T-cell (primary cell): ENCODE results near the gene BCL2L14.

DNA sequence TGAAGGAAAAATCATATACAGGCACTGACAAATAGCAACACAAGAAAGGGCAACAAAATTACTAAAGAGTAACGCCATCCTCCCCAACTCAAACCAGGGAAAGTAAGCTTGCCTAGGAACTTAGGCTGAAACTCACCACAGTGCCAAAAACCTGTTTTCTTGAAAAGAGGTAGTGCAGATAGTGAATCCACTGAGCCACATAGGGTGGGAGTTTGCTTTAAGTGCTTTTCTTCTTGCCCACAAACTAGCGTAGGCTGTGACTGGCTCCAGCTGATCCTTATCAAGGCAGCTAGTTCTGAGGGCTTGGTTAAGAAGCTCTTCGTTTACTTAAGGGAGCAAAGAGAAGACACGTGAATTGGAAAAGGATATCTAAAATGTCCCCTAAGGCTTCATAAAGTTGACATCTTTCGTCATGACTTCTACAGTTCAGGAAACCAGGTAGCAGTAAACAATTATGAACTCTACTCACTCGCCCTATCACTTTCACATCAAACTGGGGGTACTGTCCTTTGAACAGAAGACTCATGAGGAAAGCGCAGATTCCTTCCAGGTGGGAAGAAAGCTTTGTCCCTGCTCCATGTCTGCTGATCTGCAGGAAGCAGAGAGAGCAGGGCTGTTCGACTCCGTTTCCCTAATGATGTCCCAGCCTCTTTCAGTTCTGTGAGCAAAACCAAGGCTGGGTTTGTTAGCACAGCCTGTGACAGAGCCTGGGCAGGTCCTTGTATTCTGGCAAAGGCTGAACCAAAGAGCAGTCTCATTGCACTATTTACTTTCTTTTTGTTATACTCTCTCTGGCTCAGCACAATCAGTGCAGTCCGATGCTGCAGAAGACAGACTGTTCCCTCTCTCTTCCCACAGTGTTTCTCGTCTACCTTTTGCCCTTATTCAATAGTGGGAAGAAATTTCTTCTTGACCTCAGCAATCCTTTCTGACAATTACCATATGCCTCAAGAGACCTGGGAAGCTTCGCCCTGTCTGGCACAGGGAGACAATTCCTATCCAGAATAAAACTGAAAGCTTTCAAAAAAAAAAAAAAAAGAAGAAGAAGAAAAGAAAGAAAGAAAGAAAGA, 93.5 kb upstream of the ETV6 start:
- PRO-cap, 7 experiments, result peak in 6 of 7 experiments; most common plus-strand start position 486 of the sequence (in 3); most common minus-strand start position 654 of the sequence (in 6)

GRCh38 chr12:11714474-11715302, 65.2 kb downstream of the ETV6 start:
- PRO-cap, 7 experiments, result no peak in any of the 7 experiments

- PRO-cap, 7 experiments, result no peak in any of the 7 experiments
These were observed 81.3 kb downstream of the ETV6 start for GRCh38 chr12:11730776-11731182.

- PRO-cap, 7 experiments, result peak in 1 of 7 experiments; most common minus-strand start chr12:11740193 (in 1)
These were observed 90.6 kb downstream of the ETV6 start for GRCh38 chr12:11739898-11740662.

DNA sequence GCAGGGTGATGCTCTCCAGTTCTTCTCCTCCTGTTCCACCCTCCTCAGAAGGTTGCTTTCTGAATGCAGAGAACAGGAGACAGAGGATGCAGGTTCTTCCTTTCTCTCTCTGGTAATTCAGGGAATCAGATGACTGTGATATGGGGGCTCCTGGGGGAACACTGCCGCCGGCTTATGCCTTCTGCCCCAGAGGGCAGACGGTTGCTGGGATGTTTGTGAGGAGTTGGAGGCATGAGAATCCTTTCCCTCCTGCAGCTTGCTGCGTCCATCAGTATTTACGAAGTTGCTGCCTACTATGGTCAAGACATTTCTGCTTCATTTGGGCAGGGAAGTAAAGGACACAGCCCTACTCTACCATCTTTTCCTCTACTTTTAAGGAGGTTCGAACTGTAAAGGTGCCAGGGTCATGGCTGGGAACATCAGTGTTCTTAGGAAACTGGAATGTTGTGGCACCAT, 104.1 kb downstream of the ETV6 start:
- PRO-cap, 7 experiments, result no peak in any of the 7 experiments

DNA sequence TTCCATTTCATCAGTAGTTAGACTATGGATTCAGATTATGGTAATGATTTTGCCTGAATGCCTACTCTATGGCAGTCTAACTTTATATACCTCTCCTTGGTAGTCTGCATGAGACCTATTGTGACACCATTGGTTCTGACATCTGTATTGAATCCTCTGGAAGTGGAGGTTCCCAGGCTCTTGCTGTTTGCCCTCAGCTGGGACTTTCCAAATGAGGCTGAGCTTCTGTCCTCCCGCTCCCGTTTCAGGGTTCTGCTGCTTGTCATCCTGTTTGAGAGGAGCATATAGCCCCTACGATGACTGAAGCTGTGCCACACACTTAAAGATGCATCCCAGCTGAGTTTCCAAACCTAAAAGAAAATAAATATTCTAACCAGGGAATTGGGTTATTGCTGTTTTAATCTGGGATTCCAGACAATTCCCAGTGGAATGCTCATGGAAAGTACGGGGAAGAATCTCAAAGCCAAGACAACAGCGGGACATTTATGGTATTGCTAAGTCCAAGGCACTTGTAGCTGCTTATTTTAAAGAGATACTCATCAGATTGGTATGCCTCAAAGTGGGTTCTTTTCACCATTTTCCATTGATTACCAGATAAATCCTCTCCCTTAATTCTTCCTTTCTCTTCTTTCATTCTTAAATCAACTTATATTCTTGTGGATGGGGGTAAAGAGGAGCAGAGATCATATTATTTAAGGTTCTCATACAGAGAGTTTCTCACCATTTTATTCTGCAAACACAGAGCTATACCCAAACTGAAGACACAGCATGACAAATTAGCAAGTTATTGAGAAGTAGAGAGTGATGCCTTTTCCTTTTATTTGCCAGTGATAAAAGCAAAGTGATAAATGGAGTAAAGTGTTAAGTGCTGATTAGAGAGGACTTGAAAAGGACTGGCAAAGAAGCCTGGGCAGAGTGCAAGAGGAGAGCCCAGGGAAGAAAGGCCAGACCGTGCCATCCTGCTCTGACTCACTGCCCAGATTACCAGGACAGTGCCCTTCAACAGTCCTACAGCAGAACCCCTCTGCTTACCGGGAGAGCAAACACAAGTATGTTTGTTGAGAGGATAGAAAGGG, 106.2 kb downstream of the ETV6 start:
- PRO-cap, 7 experiments, result no peak in any of the 7 experiments

DNA sequence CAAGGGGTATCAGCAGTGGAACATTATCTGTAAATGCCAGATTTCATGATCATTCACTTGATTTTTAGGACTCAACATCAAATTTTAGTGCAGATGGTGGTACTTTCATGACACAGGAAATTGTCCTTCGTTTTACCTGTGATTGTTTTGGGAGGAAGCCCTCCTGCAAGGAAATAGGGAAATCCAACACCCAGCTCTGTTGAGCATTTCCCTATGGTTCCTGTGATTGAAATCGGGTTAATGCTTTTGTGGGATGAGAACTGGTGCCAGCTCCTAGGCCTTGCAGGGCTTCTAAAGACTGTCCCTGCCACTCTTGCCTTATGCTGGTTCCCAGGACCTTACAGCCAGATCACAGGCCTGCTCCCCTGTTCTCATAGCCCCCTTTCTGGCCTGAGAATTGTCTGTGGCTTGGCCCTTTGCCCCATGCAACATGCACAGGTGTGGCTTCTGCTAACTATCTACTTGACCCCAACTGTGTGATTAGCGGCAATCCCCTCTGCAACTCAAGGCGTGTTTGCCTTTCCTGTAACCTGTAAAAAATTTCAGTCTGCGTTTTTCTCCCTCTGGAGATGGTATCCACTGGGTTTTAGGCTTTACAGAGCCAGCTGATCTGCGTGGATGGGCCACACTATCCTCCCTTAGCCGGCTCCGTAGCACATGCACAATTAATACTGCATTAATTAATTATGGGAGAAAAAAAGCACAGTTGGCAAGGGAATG, 112.6 kb downstream of the ETV6 start:
- PRO-cap, 7 experiments, result no peak in any of the 7 experiments

DNA sequence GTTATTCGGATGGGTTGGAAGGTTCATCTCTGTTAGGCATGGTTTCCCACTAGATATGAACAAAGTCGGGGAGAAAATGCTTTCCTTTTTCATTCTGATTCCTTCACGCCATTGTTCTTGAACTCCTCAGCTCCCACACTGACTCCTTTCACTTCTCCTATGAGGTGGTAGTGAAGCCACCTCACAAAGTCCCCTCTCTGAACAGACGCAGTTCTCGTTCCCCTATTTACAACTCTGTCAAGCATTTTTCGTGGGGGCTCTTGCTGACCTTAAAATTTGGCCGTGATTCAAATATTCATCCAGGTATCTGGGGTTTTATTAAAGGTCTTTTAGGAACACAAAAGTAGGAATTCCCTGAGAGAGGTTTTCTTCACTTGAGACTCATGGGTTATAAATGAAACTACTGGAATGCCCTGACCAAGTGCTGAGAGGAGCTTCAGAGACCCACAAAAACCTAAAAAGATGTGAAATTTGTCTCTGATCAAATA, 113.6 kb downstream of the ETV6 start:
- PRO-cap, 7 experiments, result no peak in any of the 7 experiments

DNA sequence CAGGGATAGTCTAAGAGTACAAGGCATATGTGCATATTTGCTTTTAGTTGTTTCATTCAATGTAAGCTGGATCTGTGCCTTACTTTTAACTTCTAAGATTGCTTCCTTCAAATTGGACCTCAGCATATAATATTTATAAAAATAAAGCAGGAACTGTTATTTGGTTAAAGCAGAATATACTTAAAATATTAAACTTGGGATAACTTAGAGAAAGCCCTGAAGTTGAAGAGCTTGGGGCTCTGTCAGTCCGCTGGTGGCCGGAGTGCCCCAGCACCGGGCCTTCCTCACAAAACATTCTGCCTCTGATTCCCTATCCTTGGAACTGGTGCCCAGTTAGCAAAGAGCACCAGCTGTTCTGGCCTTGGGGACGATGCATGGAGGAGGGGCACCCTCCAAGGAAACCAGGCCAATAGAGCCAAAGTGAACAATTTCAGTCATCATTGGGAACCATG, 145.6 kb downstream of the ETV6 start:
- PRO-cap, 7 experiments, result no peak in any of the 7 experiments

GRCh38 chr12:11797902-11798605, 148.6 kb downstream of the ETV6 start:
- PRO-cap, 7 experiments, result no peak in any of the 7 experiments

DNA sequence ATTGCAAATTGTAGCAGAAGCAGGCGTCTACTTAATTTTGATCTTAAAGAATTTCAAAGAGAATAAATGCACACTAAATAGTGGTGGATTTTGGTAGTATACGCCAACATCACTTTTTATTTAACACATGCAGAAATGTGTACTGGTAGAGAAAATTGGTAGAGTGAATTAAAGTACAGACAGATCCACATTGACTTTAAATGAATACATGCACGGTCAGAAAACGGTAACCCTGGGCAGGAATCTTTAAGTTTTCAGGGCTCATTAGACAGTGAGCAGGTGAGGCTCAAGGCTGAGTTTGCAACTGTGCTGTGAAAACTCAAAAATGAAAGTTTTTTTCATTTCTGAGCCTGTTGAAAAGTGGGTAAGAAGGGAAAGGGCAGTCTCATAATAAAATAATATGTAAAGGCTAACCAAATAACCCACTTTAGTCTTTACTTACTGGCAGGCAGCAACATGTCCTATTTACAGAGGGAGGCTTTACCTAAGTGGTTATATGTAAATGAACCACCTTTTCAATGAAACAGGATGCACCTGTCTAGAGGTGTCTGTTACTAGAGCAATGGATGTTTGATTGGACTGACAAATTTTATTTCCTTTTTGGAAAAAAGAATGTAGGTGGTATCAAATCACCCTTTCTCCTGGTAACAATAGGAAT, 157.9 kb downstream of the ETV6 start:
- PRO-cap, 7 experiments, result no peak in any of the 7 experiments

- PRO-cap, 7 experiments, result no peak in any of the 7 experiments
These were observed 164.1 kb downstream of the ETV6 start for GRCh38 chr12:11813486-11814086.

DNA sequence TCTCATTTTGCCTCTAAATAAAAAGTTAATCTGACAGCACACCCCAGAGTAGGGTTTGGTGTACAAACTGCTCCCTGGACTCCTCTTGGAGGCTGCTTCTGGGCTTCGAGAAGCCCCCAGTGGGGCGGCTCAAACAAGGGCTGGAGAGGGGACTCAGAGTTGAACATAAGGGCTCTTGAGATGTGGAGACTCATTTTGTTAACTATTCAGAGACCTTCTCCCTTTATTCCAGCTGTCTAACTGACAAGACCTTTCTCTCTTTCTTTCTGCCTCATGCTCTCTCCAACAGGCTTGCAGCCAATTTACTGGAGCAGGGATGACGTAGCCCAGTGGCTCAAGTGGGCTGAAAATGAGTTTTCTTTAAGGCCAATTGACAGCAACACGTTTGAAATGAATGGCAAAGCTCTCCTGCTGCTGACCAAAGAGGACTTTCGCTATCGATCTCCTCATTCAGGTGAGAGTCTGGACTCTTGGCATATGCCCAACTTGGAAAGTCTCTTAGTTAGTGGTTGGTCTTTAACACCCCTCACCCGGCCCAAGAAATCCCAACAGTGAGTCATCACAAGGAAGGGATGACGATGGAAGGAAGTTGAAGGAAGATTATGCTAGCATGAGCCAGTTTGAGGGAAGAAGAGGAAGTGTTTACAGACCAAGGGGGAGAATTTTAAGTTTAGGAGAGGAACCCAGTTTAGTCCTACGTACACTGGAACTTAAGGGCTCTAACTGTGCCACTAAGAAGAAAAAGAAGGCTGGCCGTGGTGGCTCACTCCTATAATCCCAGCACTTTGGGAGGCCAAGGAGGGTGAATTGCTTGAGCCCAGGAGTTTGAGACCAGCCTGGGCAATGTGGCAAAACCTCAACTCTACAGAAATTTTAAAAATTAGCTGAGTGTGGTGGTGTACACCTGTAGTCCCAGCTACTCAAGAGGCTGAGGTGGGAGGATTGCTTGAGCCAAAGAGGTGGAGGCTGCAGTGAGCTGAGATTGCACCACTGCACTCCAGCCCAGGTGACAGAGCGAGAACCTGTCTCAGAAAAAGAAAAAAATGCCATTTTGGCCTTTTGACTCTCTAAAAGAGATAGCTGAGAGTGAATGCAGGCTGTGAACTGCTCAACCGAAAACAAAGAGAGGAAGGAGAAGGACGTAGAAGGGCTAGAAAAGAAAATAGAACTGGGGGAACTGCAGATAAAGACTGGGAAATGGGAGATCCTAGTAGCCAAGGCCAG, 189.8 kb downstream of the ETV6 start:
- PRO-cap, 7 experiments, result no peak in any of the 7 experiments

- PRO-cap, 7 experiments, result no peak in any of the 7 experiments
These were observed 207.4 kb downstream of the ETV6 start for GRCh38 chr12:11856975-11857251.

DNA sequence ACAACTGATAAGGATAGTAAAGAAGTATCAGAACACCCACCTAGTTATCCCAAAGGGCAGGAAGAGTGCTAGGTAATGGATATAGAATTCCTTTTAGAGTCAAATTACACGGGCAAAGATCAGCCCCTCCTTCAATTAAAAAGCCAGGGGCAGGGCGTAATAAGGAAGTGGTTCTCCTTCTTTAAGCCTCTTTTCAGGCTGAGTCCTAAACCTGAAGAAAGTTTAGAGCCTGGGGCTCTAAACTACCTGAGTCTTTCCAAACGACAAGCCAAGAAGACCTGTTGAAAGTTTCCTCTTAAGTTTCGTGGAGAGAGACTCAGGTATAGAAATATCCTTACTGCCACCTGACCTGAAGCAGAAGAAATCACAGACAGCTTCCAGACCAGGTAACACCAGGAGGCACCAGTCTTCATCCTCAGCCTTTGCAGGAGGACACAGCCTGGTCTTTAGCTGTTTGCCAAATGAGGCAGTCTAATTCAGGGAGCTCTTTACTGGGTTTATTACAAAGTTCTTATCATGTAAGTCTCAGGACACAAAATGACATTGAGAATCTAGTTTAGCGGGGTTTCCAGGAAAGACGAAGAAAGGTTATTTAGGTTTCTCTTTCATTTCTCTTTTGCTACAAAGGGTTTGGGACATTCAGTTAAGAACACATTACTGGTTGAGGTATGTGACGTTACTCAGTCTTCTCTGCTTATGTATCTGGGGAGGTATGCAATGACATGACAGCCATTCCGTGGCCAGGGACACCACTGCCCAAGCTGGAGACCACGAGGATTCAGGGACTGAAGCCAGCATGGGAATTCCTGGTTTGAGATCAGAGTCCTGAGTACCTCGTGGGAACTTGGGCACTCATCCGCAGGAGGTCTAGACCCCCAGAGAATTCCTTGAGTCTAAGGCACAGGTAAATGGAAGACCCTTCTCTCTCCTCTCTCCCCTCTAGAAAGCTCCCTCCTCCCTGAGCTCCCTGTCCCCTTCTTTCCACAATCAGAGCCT, at the start of gene BCL2L14:
Gene BCL2L14, plus strand, starts transcription at position 188 of the 996 bp plus-strand sequence.
- PRO-cap, 7 experiments, result peak in 6 of 7 experiments; most common plus-strand start position 723 of the sequence (in 5); most common minus-strand start position 579 of the sequence (in 4)

GRCh38 chr12:12098983-12099645, 28.4 kb downstream of the BCL2L14 start:
- PRO-cap, 7 experiments, result no peak in any of the 7 experiments

DNA sequence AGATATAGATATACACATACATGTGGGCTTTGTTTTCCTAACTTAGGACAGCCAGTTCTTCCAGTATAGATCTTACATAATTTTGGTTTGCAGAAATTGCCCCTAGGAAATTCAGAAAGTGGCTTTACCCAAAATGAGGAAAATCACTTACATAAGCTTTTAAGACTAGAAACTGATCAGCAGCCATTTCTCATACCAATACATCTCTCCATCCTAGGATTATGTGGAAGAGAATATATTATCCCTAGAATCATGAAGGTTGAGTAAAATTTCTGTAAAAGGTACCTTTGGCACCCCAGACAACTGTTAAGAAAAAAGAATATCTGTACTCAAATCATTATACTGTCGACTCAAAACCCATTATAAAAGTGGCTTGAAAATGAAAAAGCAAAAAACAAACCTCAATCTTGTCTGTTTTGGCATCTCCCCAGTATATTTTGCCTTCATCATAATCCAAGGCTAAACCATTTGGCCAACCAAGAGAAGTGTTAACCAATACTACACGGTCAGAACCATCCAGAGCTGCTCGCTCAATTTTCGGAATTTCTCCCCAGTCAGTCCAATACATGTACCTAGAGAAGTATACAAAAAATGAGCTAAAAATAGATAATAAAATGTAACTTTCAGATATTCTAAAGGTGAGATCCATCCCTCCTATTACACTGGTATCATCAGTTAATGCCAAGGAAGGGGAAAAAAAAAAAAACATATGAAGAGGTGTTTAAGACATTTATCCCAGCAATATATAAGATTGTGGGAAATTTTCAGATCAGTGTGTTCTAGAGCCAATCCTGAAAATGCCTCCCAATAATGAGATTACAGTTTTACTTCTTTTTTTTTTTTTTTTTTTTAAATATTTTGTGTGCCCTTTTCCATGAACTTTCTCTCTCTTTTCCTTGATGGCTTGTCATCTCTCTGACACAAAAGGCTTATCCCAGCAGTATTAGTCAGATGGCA, 87.2 kb downstream of the LRP6 start:
- PRO-cap, 7 experiments, result no peak in any of the 7 experiments

DNA sequence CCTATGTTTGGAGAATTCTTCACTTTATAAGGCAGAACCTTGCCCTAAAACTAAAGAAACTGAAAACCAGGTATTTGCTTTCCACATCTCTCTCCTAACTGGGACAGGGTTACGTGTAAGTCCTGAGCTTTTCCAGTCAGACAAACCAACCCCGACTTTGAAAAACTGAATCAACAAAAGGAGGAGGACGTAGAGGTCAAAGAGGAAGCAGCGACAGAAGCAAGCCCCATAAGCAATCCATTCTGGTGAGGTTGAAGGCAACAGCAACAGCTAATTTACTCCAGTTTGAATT, 47.2 kb downstream of the LRP6 start:
- PRO-cap, 7 experiments, result no peak in any of the 7 experiments

GRCh38 chr12:12265993-12266341, 877 bp downstream of the LRP6 start:
- PRO-cap, 7 experiments, result no peak in any of the 7 experiments

- PRO-cap, 7 experiments, result peak in 7 of 7 experiments; most common plus-strand start chr12:12380430 (in 4); most common minus-strand start chr12:12380059 (in 7)
These were observed 23.1 kb downstream of the BORCS5 start for GRCh38 chr12:12379760-12380544.